Left cardiac atrium (tissue), 1 donor: ENCODE data around the genes TMEM38A and NIBAN3.

DNA sequence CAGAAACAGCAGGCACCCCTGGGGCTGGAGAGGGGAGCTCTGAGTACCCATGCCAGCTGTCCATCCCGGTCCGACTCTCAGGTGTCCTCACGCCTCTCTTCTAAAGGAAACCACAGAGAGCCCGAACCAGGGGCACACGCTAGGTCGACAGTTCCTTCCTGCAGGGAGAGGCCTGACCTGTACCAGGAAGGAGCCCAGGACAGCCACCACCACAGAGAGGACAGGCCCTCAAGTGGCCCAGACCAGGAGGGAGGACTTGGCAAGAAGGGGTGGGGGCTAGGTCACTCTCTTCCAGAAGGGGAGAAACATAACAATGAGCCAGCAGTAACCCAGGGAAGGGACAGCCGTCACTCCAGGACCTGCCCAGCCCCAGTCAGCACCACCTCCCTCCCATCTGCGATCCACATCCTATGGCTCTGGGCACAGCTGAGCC lies 13.0 kb upstream of the SLC35E1 start:
- PRO-cap, result no peak

- PRO-cap, result no peak
These were observed 3.9 kb downstream of the MED26 start for GRCh38 chr19:16624069-16624615.

GRCh38 chr19:16626692-16627560 lies 1.1 kb downstream of the MED26 start:
- PRO-cap, result no peak

- PRO-cap, result bidirectional peak, plus-strand start at chr19:16661171, minus-strand start at chr19:16661050
These were observed at the start of gene TMEM38A for GRCh38 chr19:16660744-16661572. TSS of gene TMEM38A (plus strand) at chr19:16661139.

DNA sequence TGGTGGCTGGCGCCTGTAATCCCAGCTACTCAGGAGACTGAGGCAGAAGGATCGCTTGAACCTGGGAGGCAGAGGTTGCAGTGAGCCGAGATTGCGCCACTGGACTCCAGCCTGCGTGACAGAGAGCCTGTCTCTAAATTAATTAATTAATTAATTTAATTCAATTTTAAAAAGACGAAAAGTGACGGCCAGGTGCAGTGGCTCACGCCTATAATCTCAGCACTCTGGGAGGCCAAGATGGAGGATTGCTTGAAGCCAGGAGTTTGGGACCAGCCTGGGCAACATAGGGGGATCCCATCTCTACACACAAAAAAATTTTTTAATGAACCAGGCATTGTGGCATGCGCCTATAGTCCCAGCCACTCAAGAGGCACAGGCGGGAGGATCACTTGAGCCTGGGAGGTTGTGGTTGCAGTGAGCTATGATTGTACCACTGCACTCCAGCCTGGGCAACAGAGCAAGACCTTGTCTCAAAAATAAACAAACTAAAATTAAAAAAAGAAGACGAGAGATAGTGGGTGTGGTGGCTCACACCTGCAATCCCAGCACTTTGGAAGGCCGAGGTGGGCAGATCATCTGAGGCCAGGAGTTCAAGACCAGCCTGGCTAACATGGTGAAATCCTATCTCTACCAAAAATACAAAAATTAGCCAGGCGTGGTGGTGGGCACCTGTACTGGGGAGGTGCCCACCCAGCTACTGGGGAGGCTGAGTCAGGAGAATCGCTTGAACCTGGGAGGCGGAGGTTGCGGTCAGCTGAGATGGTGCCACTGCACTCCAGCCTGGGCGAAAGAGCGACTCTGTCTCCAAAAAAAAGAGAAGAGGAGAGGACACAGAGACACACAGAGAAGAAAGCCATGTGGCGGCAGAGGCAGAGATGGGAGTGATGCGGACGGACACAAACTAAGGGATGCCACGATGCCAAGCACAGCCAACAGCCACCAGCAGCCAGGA lies 2.4 kb downstream of the F2RL3 start:
- PRO-cap, result no peak

- PRO-cap, result no peak
These were observed 37.7 kb downstream of the MYO9B start for GRCh38 chr19:17113210-17113827.

GRCh38 chr19:17156072-17156271 lies 59.2 kb upstream of the USE1 start:
- PRO-cap, result no peak

DNA sequence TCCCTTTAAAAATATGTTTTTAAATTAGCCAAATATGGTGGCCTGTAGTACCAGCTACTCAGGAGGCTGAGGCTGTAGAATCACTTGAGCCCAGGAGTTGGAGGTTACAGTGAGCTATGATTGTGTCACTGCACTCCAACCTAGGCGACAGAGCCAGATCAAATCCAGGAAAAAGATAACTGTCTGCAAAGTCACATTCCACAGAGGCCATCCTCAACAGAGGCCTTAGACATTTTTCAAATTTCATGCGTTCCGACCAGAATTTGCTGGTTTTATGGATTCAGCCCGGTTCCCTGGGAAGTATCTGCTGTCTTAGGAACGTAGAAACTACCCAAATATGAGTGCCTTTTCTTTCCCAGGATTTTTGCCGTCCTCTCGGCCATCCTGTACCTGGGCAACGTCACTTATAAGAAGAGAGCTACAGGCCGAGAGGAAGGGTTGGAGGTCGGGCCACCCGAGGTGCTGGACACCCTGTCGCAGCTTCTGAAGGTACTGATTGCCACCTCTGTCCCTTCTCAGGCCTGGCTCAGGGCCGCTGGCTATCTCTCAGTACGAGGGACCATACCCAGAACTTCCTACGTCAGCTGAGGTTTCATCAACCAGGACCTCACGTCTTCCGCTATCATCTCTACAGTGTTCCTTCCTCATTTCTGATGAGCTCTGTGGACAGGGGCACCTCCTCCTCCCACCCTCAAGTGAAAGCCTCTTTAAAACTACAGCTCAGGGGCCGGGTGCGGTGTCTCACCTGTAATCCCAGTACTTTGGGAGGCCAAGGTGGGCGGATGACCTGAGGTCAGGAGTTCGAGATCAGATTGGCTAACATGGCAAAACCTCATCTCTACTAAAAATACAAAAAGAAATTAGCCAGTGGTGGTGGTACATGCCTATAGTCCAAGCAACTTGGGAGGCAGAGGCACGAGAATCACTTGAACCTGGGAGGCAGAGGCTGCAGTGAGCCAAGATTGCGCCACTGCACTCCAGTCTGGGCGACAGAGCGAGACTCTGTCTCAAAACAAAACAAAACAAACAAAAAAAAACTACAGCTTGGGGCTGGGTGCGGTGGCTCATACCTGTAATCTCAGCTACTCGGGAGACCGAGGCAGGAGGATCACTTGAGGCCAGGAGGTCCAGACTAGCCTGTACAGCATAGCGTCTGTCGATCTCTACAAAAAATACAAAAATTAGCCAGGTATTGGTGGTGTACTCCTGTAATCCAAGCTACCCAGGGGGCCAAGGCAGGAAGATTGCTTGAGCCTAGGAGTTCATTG lies 58.2 kb upstream of the USE1 start:
- PRO-cap, result no peak

- PRO-cap, result no peak
These were observed 37.1 kb upstream of the USE1 start for GRCh38 chr19:17177943-17178494.

DNA sequence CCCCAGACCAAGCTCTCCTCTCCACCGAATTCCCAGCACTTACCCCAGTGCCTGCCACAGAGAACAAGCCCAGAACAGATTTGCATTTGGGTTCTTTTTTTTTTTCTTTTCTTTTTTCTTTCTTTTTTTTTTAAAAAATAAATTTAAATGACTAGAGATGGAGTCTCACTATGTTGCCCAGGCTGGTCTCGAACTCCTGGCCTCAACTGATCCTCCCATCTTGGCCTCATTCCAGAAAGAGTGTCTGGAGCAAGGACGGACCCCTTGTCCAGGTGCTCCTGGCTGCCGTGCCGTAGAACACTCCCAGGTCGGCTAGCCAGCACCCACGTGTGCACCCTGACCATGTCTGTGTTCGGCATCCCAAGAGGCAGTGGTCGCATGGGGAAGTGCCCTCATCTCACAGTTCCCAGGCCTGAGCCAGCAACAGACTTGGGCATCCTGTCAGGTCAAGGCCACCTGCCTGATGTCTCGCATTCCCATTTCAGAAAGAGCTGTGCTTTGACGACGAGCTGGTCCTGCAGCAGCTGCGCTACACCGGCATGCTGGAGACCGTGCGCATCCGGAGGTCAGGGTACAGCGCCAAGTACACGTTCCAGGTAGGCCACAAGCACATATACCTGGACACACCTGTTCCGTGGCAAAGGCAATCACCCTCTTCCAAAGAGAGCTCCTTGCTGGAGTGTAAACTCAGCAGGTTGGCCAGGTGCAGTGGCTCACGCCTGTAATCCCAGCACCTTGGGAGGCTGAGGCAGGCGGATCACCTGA lies 27.5 kb upstream of the USE1 start:
- PRO-cap, result no peak

- PRO-cap, result no peak
These were observed 13.3 kb upstream of the USE1 start for GRCh38 chr19:17201657-17202393.

DNA sequence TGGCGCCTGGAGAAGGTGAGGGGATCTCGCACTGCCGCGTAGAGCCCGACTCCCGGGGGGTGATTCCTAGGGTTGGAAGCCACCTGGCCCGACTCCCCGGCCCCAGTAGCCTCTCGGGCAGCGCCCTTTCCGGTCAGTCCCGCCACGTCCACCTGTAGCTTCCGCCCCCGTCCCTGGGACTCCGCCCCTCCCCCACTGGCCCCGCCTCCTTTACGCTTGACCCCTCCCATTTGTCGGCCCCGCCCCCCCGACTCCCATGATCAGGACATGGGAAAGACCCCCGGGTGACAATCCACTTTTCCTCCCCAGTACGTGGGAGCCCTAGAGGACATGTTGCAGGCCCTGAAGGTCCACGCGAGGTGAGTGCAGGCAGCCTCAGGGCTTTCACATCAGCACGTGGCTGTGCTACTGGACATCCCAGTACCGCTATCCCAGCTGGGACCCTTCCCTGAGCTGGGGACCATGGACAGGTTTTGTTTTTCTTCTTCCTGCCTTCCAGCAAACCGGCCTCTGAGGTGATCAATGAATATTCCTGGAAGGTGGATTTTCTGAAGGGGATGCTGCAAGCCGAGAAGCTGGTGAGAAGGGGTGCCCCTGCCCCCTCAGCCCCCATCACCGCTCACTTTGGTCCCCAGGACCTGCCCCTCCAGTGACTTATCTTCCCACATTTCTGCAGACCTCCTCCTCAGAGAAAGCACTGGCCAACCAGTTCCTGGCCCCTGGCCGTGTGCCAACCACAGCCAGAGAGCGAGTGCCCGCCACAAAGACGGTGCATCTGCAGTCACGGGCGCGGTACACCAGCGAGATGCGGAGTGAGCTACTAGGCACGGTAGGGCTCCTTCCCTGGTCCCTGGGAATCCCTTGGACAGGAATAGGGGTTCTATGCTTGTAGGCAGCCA lies 585 bp downstream of the USE1 start:
- PRO-cap, result bidirectional peak, plus-strand start at position 246 of the sequence, minus-strand start at position 154 of the sequence

DNA sequence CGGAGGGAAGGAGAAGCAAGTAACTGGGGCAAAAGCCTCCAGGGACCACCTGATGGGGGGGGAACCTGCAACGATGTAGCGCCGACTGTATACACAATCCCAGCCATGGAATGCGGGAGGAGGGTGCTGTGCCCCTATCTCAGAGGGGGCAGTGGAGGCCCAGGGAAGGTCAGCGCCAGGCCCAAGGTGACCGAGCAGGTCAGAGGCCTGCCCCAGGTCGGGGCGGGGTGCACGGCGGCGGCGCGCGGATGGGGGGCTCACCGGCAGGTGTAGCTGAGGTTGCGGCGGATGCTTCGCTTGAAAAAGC lies 1.1 kb downstream of the NR2F6 start:
- PRO-cap, result no peak

GRCh38 chr19:17255275-17255715 lies 9.2 kb downstream of the USHBP1 start:
- PRO-cap, result no peak

DNA sequence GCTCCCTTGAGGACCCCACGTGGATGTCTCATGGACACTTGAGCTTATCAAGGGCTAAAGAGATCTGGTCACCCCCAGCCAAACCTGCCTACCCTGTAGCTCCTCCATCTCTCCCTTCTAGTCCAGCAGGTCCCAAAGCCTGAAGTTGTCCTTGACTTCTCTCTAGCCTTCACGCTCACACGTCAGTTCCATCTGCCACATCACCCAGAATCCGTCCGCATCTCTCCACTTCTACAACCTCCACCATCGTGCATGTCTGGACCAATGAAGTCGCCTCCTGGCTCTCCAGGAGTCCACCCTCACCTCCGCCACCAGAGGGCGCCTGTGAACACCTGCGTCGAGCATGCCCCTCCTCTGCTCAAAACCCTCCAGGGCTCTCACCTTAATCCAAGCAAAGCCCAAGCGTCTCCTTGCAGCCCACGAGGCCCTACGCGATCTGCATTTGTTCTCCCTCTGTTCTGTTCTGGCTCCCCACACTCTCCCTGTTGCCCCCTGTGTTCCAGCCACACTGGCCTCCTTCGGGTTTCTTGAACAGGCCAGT lies 3.7 kb downstream of the USHBP1 start:
- PRO-cap, result no peak

DNA sequence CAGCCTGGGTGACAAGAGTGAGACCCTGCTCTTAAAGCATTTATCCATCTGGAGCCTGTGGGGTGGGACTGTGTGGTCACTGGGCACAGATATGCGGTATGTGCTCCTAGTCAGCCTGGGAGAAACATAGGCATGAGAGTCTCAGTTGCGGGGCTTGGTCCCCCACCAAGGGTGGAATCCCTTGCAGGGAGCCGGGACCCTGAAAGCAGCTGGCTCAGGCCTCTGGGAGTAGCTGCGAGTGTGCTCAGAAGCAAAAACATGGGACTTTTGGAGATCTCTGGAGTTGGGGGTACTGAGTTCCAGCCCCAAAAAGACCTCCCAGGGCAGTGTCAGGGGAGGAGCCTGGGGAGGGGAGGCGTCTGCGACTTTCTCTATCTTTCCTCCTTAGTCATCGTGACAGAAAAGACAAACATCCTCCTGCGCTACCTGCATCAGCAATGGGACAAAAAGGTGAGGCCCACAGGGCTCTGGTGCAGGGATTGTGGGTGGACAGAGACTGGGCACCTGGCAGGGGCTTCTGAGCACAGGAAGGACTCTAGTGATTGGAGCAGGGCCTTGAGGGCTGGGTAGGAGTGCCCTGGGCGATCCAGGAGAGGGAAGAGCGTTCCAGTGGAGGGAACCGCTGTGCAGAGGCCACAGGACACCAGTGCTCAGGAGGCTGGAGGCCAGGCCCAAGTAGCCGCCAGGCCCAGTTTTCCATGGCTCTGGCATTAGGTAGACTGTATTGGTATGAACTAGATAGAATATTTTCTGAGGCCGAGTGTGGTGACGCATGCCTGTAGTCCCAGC lies 6.4 kb downstream of the DDA1 start:
- PRO-cap, result no peak

- PRO-cap, result no peak
These were observed 6.8 kb downstream of the ANO8 start for GRCh38 chr19:17327560-17328511.

DNA sequence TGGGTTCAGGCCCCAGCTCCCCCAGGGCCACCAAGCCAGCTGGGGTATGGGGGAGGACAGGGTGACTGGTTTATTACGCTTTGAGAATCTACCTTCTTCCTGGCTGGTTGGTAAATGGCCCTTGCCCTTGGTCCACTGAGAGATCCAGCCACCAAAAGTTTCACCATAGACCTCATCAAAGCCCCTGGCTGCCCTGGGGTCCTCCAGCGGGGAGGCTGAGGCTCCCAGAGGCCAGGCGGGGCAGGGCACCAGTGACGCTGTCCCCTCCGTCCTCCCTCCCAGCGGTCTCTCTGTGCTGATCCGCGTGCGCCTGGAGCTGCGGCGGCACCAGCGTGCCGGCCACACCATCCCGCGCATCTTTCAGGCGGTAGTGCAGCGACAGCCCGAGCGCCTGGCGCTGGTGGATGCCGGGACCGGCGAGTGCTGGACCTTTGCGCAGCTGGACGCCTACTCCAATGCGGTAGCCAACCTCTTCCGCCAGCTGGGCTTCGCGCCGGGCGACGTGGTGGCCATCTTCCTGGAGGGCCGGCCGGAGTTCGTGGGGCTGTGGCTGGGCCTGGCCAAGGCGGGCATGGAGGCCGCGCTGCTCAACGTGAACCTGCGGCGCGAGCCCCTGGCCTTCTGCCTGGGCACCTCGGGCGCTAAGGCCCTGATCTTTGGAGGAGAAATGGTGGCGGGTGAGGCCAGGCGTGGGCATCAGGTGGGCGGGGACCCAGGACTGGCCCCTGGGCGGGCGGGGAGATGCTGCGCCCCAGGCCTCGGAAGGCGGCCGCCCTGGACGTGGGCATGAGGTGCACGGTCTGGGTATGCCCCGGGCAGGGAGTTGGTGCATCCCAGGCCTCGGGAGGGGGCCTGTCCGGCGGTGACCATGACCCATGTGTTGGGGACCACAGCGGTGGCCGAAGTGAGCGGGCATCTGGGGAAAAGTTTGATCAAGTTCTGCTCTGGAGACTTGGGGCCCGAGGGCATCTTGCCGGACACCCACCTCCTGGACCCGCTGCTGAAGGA lies 16.3 kb downstream of the SLC27A1 start:
- PRO-cap, result no peak

DNA sequence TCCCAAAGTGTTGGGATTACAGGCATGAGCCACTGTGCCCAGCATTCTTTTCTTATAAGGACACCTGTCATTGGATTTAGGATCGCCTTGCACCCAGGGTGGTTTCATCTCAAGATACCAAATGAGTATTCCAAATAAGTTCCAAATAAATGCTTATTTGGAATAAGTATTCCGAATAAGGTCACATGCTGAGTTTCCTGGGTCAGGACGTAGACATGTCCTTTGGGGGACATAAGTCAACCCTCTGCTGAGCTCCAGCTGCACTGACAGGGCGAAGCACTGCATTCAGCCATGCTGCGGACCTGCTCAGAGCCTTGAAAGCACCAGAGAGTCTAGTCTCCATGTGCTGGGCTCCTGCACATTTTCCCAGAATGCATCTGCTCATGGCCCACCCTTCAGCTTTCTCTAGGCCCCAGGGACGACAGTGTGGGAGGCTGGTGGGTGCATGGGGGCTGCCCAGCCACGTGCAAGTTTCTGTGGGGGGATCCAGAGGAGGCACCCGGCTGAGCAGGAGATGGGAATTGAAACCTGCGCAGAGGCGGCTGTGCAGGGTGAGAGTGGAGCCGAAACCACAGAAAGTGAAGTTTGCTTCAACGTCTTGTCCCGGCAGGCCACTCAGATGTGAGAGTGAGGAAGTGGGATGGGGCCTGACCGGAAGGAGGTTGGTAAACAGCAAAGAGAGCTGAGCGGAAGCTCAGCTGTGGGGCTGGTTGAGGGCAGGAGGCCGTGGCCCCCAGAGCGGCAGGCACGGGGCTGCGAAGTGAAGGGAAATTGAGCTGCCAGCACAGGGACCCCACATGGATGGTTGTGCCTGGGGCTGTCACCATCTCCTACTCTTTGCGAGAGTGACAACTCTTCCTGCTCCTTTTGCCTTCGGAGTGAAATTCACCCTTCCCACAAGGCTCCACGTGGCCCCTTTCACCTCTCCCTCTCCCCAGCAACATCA lies 4.0 kb upstream of the NIBAN3 start:
- PRO-cap, result bidirectional peak, plus-strand start at position 697 of the sequence, minus-strand start at position 559 of the sequence

GRCh38 chr19:17526860-17527853 lies at the start of gene NIBAN3:
TSS of gene NIBAN3 (plus strand) at chr19:17527267.
- PRO-cap, result no peak